Melanocyte of skin (primary cell): ENCODE measurements around a stretch of chr11.

- CAGE, long polyA plus RNA, 2 experiments = no peak in any of the 2 experiments
Observed at GRCh38 chr11:67436921-67437402, 520 bp downstream of the PTPRCAP start.

DNA sequence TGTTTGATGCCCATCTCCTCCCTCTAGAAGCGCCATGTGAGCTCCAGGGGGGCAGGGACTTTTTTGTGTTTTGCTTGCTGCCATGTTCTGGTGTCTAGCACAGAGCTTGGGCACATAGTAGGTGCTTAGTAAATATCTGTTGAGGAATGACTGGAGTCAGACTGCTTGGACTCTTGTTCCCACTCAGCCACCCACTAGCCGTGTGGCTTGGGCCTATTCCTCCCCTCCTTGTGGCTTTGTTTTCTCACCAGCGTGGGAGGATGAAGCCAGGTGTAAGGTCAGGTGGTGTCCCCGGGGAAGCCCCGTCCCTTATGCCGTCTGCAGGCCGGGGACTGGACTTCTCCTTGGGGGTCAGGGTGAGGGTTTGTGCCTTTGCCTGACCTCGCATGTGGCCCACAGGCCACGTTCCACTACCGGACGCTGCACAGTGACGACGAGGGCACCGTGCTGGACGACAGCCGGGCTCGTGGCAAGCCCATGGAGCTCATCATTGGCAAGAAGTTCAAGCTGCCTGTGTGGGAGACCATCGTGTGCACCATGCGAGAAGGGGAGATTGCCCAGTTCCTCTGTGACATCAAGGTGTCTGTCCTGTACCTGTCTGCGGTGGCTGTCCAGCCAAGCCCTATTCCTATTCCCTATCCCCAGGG is 3.9 kb downstream of the AIP start:
- CAGE, long polyA plus RNA, 2 experiments = no peak in any of the 2 experiments

DNA sequence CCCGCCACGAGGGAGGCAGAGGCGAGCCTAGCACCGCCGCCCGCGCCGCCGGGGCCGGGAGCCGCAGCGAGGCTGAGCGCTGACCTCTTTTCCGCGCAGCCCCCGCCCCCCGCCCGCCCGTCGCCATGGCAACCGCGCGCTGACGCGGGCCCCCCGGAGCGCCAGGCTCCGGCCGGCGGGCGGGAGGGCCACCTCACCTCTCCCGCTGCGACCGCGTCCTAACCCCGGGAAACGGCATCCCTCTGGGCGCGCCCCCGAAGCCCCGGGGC is 904 bp downstream of the PITPNM1 start:
- CAGE, long polyA plus RNA, 2 experiments = no peak in any of the 2 experiments

DNA sequence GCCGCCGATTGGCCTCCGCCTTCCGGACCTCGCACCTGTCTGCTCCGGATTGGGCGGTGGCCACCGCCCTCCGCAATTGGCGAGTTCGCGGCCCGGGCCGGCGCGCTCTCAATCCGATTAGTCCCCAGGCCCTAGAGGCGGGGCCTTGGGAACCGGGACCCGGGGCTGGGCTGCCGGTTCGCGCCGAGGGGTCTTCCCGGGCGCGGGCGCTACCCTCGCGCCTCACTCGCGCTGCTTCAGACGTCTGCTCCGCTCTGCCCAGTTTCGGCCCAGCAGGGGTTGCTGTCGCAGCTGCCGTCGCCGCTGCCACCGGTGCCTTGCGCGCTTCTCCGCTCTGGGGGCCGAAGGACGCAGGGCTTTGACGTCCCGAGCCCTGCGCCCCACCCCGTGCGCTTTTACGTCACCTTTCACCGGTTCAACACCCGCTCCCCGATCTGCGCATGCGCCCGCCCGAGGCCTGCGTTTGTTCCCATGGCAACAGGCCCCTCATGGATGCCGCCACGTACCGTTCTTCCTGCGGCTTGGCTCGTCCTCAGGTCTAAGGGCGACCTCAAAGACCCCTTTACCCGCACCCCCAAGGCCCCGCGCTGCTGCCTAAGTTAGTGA is 448 bp upstream of the CDK2AP2 start:
- CAGE, long polyA plus RNA, 2 experiments = no peak in any of the 2 experiments

DNA sequence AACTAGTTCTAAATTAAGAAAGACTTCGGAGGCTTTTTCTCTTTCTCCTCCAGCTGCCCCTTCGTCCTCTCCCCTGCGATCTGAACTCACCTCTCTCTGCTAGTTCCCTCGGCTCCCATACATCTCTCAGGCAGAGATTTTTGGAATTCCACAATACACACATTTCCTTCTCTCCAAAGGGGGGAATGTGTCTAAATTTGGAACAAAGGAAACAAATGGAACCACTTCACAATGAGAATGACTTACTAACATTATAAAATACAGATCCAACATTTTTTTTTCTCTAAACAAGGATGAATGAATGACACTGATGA is 20.7 kb upstream of the GSTP1 start:
- CAGE, long polyA plus RNA, 2 experiments = no peak in any of the 2 experiments

GRCh38 chr11:68014270-68015081 is 4.3 kb downstream of the ALDH3B1 start:
- CAGE, long polyA plus RNA, 2 experiments = no peak in any of the 2 experiments

DNA sequence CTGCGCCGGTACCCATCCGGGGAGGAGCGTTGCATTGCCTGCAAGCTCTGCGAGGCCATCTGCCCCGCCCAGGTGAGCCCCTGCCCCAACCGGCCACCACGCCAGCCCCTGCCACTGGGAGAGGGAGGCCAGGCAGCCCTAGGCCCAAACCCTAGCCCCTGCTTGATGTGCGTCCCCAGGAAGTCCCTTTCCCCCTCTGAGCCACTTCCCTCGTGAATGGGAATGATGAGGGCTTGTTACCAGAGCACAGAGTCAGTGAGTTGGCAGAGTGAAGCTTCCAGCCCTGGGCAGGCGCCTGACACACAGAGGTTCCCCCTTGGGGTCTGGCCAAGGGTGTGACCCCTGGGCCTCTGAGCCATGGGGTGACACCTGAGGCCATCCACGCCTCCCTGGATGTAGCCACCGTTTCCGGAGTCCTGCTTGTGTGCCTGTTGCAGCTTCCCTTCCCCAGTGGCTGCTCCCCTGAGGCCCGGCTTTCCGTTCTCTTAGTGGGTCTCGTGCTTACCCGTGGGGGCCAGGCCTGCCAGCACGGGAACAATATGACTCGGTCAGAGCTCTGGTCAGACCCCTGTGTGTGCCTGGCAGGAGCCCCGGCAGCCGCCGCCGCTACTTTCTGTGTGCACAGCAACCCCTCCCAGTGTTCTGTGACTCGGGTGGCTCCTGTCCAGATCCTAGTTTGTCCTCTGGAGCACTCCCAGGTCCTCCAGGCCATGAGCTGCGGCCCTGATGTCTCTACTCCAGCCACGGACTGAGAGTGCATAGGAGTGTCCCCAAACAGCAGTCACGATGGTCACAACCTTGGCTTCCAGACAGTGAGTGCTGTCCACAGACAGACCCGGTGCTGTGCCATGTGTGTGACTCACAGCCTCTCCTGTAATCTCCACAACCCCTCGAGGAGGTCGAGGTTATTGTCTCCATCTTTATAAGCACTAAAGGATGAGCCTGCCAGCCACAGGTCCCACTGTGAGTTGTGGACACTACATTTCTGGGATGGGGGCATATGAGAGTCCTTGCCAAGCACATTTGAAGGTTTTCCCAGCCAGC is 3.1 kb downstream of the NDUFS8 start:
- CAGE, long polyA plus RNA, 2 experiments = no peak in any of the 2 experiments

DNA sequence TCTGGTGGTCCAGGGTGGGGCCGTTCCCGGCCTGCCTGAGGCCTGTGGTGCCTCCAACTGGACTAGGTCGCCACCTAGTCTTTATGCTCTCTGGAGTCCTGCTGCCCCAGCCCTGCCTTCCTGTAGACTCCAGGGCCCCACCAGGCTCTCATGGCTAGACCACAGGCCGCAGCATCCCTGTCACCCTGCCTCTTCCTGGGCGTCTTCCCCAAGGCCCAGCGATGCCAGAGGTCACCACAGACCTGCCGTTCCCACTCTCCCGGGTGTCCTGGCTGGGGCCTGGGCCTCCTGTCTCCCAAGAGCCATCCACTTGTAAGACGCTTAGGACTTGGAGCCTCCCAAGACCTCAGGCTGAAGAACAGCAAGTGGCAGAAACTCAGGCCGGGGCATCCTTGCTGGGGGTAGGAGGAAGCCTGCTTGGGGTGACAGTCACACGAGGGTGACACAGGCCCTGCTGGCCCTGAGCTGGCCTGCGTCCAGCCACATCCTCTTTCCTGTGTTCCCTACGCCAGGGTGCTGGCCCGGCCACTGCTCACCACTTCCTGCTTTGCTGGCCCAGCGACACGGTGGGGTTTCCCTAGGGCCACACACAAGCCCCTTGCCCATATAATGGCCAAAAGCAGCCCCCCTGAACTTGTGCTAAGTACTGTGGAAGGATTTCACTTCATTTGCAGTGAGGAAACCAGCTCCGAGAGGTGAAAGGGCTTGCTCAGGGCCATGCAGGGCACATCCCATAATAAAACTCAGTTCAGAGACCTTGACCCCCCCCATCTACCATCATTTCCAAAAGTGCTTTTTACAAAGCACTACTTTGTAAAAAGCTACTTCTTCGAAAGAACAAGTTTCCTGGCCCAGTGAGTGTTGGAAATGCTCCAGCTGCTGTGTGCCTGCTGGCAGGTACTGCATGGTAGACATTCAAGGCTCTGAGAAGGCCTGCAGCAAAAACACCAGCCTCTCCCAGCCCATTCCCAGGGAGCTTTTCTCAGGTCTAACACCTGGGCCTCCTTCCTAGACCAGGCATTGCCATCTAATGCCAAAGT is 1.8 kb upstream of the TCIRG1 start:
- CAGE, long polyA plus RNA, 2 experiments = no peak in any of the 2 experiments

DNA sequence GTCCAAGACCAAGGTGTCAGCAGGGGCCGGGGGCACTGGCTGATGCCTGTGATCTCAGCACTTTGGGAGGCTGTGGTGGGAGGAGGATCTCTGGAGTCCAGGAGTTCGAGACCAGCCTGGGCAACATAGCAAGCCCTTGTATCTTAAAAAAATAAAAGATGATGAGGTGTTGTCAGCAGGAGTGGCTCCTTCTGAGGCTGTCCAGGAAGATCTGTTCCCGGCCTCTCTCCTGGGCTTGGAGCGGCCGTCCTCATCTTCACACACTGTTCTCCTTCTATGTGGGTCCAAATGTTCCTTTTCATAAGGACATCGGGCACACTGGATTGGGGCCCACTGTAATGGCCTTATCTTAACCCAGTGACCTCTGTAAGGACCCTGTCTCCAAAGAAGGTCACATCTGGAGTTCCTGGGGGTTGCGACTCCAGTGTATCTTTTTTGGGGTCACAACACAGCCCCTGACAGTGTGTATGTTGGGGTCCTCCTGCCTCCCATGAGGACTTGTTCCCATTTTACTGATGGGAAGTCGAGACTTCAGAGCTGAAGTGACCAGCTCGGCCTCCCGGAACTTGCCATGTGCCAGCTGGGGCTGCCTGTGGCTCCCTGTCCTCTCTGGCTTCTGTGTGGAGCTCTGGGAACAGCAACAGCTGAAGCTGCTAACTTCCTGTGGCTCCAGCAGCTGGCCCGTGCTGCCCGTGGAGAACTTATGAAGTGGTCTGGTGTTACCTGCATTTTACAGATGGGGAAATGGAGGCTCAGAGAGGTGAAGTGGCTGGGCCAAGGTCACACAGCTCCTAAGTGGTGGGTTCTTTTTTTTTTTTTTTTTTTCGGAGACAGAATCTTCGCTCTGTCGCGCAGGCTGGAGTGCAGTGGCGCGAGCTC is 7.6 kb downstream of the TCIRG1 start:
- CAGE, long polyA plus RNA, 2 experiments = no peak in any of the 2 experiments

DNA sequence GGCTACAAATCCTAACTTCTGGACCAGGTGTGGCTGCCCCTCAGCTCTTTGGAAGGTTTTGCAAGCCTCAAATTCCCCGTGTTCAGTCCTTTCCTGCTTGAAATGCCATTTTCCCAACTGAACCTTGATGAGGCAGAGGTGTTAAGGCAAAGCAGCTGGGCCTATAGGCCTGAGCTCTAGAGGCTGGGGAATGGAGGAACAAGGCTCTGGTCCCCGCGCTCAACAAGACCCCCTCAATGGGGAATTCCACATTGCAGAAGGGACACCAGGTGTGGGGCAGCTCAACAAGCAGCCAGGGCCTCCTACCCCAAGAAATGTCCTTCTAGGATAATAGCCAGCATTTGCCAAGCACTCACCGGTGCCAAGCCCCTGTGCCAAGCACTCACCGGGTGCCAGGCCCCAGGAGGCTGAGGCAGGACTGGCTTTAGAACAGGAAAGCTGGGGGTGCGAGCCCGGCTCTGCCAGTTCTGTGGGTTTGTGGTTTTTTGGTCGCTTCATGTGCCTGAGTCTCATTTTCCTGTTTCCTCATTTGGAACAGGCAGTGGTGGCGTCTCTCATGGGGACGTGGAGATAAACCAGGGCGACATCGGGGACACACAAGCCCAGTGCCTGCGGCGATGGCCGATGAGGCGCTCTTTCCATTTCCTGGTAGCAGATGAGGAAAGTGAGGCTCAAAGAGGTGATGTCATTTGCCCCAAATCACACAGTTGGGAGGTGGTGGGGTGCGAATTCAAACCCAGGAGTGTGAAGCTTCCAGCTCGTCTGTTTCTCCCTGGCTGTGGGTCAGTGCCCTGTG is 20.7 kb upstream of the CHKA start:
- CAGE, long polyA plus RNA, 2 experiments = no peak in any of the 2 experiments

GRCh38 chr11:68216017-68217100 is 3.3 kb upstream of the KMT5B start:
- CAGE, long polyA plus RNA, 2 experiments = no peak in any of the 2 experiments

- CAGE, long polyA plus RNA, 2 experiments = no peak in any of the 2 experiments
Observed at GRCh38 chr11:68276141-68276623, 4.4 kb upstream of the C11orf24 start.

DNA sequence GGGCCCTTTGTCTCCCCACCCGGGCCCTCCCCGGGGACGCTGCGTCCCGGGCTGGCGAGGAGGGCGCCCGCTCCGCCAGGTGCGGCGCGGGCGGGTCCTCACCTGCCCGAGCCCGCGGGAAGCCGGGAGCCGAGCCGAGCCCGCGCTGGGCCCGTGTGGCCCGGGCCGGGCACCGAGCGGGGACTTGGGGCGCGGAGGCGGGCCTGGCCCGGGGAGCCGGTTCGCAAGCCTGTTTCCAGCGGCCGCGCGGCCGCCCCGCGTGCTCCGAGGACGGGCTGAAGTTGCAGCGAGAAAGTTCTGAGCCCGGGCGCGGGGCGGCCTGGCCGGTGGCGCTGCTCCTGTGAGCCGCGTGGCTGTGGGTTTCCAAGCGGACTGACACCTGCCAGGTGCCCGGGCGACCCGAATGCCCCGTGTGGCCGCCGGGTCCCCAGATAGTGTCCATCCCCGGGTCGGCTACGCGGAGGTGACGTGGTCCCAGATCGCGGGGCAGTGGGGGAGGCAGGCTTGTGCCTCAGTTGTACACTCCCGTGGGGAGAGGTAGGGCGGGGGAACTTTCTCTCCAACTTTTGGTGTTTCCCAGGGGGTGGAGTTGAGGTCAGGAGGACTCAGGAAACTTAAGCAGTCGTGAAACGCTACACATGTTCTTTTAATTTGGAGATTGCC is 720 bp downstream of the LRP5 start:
- CAGE, long polyA plus RNA, 2 experiments = no peak in any of the 2 experiments

- CAGE, long polyA plus RNA, 2 experiments = no peak in any of the 2 experiments
Observed at GRCh38 chr11:68314233-68314423, 1.7 kb downstream of the LRP5 start.

GRCh38 chr11:68315503-68316012 is 3.2 kb downstream of the LRP5 start:
- CAGE, long polyA plus RNA, 2 experiments = no peak in any of the 2 experiments

- CAGE, long polyA plus RNA, 2 experiments = no peak in any of the 2 experiments
Observed at GRCh38 chr11:68389480-68390195, 70.9 kb upstream of the PPP6R3 start.

- CAGE, long polyA plus RNA, 2 experiments = no peak in any of the 2 experiments
Observed at GRCh38 chr11:68396249-68397040, 64.1 kb upstream of the PPP6R3 start.

DNA sequence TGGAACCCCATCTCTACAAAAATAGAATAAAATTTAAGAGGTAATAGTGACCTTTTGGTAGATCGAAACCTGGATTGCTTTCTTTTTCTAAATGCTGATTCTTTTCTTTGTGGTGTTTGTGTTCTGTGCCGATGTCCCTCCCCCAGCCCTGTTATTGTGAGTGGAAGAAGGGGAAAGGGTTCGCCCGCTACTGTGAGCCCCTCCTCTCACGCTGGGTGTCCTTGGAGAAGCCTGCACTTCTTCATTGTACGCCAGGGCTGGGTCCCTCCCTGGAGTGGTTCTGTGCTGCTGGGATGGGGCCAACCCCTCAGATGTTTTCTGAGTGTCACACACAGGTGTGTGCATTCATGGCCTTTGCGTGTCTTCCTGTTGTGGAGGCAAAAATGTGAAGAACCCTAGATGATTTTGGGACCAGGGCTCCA is 59.7 kb upstream of the PPP6R3 start:
- CAGE, long polyA plus RNA, 2 experiments = no peak in any of the 2 experiments

- CAGE, long polyA plus RNA, 2 experiments = no peak in any of the 2 experiments
Observed at GRCh38 chr11:68403356-68403827, 57.2 kb upstream of the PPP6R3 start.

- CAGE, long polyA plus RNA, 2 experiments = no peak in any of the 2 experiments
Observed at GRCh38 chr11:68447591-68448018, 12.9 kb upstream of the PPP6R3 start.